Vagina (tissue), 1 donor: ENCODE data around the genes CNTFR and SIT1.

DNA sequence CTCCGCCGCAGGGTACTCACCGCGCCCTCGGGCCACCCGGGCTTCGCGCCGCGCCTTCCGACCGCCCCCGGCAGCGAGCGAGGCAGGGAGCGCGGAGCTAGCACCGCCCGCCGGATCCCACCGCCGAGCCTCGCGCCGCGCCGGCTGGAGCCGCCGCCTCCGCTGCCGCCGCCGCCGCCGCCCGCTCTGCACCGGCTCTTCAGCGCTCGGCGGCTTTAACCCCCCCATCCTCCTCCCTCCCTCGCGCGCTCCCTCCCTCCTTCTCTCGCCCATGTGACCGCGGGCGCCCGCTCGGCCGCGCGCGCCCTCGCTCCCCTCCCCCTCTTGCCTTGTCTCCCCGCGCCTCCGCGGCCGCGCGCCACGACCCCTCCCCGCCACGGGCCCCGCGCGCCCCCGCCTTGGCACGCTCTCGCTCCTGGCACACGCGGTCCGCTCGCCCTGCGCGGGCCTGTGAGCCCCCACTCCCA lies at the start of gene CNTFR:
Gene CNTFR, minus strand, starts transcription at position 190 of the 467 bp plus-strand sequence.
- PRO-cap, result bidirectional peak, plus-strand start at position 404 of the sequence, minus-strand start at position 190 of the sequence
- RAMPAGE, long total RNA, result no peak

DNA sequence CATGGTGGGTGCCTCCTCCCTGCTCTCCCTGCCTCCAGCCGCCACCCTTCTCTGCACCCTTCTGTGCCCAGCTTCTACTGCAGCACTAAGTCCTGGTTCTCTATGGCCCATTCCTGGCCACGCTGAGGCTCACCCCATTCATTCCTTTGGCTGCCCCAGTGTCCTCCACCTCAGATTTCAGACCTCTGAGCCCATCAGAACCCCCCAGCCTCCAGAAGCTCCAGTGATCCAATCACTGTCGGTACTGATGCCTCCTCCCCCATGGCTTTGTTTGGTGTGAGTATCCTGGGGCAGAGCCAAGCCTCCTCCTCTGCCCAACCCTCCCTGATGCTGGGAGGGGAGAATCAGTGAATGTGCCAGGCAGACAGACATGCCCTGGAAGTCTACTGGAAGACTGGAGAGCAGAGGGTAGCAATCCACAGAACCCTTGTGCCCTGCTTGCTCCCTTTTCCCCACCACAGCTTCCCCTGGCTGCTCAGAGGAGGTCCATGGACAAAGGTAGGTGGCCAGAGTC lies 1.8 kb upstream of the ARID3C start:
- PRO-cap, result no peak
- RAMPAGE, long total RNA, result no peak

GRCh38 chr9:34997482-34998263 lies 8.1 kb downstream of the DNAJB5 start:
- PRO-cap, result no peak
- RAMPAGE, long total RNA, result no peak

DNA sequence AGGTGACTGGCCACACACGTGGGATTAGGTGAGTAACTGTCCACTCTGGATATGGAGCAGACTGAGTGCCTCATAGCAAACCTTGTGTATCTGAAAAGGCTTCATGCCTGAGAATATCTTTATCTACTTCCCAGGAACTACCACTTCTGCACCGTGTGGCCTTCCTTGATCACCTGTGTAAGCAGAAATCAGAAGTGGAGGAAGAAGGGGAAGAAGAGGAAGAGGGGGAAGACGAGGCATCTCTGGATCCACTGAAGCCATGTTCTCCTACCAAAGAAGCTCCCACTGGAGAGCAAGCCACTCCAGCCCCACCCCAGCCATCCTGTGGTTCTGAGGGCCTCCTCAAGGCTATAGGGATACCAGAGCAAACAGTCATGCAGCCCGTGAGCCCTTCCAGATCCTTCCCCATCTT lies 693 bp downstream of the C9orf131 start:
- PRO-cap, result no peak
- RAMPAGE, long total RNA, result no peak

DNA sequence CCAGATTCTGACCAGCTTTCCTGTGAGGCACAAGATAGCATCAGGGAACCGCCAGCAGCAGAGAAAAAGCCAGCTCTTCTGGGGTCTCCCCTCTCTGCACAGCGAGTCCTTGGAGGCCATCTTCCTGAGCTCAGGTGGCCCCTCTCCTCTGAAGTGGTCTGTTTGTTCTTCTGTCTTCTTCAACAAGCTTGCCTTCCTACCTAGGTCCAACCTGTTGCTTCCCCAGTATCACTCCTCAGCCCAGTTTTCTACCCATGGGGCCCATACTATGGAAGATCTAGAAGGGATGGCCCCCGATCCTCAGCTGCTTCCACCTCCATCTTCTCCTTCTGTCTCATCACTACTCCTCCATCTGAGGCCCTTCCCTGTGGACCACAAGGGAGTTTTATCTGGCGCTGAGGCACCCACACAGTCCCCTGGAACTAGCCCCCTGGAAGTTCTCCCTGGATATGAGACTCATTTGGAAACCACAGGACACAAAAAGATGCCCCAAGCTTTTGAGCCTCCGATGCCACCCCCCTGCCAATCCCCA lies 1.2 kb downstream of the C9orf131 start:
- PRO-cap, result no peak
- RAMPAGE, long total RNA, result no peak

- PRO-cap, result no peak
- RAMPAGE, long total RNA, result no peak
These were observed 2.3 kb downstream of the VCP start for GRCh38 chr9:35070193-35070398.

GRCh38 chr9:35175118-35175678 lies 13.4 kb downstream of the UNC13B start:
- PRO-cap, result no peak
- RAMPAGE, long total RNA, result no peak

DNA sequence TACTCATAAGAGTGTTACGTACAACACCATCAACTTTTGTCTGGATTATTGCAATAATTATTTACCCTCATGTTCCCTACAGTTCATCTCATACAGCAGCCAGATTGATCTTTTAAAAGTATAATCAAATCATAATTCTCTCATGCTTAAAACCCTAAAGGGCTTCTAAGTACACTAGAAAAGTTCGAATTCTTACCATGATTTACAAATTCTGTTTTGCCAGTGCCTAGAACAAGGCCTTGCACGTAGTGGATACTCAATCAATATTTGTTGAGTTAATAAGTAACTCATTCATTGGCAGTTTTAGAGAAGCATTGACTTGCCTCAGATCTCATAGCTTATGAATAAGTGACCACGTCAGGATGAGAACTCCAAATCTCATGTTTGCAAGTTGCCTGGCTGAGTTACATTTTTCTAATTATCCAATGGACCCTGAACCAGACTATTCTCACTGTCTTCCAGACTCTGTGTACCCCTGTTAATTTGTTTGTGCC lies 96.1 kb downstream of the UNC13B start:
- PRO-cap, result no peak
- RAMPAGE, long total RNA, result no peak

GRCh38 chr9:35263785-35264177 lies 102.0 kb downstream of the UNC13B start:
- PRO-cap, result no peak
- RAMPAGE, long total RNA, result start-site peak on the plus strand at chr9:35263910-35264193, 14 reads

GRCh38 chr9:35300368-35300801 lies 138.6 kb downstream of the UNC13B start:
- PRO-cap, result no peak
- RAMPAGE, long total RNA, result start-site peak on the plus strand at chr9:35300434-35300499, 12 reads

DNA sequence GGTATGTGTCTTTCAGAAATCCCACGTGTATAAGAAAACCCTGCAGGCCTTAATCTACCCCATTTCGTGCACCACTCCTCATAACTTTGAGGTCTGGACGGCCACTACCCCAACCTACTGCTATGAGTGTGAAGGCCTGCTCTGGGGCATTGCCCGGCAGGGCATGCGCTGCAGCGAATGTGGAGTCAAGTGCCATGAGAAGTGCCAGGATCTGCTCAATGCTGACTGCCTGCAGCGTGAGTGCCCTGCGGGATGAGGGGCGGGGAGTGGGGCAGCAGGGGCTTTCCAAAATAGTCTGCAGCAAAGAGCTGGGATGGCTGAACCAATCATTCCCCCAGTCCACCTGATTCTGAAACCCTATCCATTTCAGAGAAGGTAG lies 113.9 kb upstream of the RUSC2 start:
- PRO-cap, result no peak
- RAMPAGE, long total RNA, result start-site peak on the plus strand centred at position 101 of the sequence, 24 bp wide, 20 reads

DNA sequence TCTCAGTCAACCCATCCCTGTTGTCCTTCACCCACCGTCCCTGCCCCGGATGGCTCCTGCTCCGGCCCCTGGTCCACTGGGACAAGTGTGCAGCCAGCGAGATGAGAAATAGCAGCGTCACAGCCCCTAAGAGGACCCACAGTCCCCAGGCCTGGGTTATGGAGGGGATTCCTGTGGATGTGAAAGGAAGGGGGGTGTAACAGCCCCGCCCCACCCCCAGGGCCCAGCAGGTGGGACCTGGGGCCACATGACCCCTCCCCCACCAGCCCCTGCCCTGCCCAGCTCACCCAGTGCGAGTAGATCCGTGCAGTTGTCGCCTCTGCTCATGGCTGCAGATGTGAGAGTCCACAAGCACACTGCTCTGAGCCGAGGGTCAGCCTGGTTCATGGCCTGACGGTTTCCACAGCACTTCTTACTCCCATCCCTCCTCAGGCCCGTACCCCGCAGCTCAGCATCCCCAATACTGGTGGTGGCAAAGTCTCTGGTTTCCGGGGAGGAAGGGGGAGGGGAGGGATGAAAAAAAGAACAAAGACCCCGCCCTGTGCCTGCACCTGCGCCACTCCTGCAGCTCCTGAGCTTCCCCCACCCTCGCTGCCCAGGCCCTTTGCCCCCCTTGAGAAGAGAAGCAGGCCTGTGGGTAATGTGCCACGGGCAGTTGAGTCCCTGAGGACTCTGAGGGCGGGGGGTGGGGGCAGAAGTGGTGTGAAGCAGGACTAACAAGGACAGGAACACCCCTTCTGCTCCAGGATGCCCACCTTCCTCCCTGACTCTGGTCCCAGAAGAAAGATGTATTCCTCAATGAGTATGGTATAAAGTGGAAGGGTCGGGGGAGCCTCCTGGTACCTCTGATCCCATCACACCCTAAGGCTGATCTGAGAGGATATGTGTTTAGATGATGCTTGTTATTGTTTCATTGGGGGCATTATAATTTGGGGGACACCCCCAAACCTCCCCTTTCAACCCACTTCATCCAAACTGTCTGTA lies at the start of gene SIT1:
Gene SIT1, minus strand, starts transcription at position 465 of the 984 bp plus-strand sequence.
- PRO-cap, result no peak
- RAMPAGE, long total RNA, result start-site peak on the minus strand centred at position 484 of the sequence, 20 bp wide, 5 reads

DNA sequence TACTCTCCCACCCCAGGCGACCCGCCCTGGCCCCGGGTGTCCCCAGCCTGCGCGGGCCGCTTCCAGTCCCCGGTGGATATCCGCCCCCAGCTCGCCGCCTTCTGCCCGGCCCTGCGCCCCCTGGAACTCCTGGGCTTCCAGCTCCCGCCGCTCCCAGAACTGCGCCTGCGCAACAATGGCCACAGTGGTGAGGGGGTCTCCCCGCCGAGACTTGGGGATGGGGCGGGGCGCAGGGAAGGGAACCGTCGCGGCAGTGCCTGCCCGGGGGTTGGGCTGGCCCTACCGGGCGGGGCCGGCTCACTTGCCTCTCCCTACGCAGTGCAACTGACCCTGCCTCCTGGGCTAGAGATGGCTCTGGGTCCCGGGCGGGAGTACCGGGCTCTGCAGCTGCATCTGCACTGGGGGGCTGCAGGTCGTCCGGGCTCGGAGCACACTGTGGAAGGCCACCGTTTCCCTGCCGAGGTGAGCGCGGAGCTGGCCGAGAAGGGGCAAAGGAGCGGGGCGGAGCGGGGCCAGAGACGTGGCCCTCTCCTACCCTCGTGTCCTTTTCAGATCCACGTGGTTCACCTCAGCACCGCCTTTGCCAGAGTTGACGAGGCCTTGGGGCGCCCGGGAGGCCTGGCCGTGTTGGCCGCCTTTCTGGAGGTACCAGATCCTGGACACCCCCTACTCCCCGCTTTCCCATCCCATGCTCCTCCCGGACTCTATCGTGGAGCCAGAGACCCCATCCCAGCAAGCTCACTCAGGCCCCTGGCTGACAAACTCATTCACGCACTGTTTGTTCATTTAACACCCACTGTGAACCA lies 2.2 kb downstream of the CA9 start:
- PRO-cap, result bidirectional peak, plus-strand start at position 345 of the sequence, minus-strand start at position 161 of the sequence
- RAMPAGE, long total RNA, result no peak

DNA sequence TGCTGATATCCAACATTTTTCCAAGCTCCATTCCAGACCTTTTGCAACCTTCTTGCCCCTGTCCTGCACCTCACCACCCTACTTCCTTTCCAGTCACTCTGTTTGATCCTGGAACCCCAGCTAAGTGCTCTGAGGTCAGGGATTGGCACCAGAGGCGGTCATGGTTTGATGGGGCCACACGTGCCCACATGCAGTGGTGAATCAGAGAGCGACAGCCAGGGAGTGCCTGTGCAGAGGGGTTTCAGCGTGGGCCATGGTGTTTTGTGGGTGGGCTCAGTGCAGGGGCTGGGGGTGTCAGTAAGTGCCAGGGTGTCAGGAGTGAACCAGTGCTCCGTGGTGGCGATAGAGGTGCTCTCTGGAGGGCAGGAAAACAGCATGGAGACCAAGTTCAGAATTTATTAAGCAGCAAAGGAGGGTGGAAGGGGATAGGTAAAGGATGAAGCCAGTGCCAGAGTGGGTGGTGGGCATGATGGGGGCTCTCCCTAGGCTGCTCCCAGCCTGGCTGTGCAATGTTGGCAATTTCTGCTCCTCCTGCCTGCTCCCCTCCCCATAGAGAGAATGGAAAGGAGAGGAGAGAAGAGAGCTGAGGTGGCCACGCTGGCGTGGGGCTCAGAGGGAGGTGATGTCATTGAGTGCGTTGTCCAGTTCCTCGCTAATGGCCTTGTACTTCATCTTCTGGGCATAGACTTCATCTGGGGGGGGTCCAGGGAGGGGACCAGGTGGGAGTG lies 7.0 kb downstream of the TPM2 start:
- PRO-cap, result no peak
- RAMPAGE, long total RNA, result no peak

DNA sequence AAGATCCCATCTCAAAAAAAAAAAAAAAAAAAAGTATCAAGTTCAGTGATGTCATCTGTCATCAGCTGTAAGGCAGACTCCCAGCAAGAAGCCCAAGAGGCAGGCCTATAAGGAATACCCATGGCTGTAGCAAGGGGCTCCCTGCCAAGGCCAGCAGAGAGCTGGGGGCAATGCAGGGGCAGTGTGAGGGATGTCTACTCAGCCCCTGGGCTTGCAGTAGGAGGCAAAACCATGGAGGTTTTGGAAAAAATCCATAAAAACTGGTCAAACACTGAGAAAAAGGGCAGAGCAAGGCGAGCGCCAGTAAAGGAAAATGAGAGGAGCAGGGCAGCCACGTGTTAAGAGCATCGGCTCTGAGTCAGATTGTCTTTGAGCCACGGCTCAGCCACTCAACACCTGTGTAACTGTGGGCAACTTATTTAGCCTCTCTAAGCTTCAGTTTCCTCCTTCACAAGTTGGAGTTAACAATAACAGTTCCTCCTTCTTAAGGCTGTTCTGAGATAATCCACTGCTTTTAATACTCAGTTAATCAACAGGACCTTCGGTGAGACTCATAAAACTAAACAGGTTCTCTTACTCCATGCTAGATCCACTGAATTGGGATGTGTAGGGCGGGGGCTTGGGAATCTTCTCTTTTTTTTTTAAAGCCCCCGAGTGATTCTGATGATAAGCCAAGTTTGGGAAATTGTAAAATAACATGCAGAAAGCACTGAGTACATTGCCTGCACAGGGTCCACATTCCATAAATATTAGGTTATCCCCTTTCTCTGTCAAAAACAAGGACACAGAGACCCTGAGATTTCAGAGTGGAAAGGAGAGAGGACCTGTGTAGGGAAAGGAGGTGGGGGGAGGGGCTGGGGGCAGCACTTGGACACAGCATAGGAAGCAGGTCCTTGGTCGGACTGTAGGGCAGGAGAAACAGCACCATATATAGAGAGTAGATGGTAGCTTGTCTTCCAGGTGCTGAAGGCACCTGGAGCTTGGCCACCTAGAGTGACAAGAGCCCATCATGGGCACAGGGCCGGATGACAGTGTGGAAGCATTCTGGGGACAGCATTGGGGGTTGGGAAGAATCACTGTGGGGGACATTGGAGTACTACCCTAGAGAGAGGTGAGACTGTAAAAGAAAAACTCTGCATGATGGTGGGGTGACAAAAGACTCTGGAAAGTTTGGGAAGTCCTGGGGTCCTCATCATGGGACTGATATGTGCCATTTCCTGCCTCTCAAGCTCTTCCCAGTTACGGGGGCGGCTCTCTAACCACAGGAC lies 2.7 kb downstream of the TPM2 start:
- PRO-cap, result no peak
- RAMPAGE, long total RNA, result no peak

GRCh38 chr9:35706260-35706964 lies 16.7 kb upstream of the TPM2 start:
- PRO-cap, result no peak
- RAMPAGE, long total RNA, result no peak

GRCh38 chr9:35714458-35715056 lies 17.4 kb downstream of the TLN1 start:
- PRO-cap, result no peak
- RAMPAGE, long total RNA, result no peak

GRCh38 chr9:35741829-35742796 lies 6.9 kb downstream of the GBA2 start:
- PRO-cap, result no peak
- RAMPAGE, long total RNA, result no peak

- PRO-cap, result no peak
- RAMPAGE, long total RNA, result no peak
These were observed 2.1 kb downstream of the RGP1 start for GRCh38 chr9:35751019-35751798.

DNA sequence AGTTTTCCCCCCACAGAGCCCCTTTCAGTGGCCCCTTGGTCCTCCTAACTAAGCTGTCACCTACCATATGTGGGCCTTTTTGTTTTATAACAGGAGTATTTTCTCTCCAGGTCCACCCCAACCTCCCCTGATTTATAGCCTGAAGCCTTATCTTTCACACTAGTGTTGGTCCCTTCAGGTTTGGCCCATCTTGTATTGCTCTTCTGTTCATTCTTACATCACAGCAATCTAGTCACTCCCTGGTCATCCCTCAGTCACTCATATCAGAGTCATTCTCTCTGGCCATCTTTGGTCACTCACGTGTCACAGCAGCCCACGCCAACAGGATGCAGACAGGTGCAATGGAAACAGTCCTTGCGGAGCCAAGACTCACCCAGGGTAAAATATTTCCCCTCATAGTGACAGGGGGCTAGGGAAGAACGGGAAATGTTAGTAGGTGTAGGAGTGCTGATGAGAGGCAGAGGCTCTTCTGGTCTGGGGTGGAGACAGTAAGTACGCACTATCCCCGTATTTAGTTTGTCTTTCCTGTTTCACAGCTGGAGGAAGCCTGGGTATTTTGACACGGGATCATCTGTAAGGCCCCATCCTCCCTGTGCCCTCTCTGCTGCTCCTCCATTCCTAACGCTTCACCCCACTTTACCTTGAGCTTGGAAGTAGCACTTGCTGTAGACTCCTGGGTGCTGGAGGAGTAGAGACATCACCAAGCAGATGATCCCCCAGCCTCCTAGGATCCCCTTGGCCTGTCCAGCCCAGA lies 539 bp downstream of the MSMP start:
- PRO-cap, result no peak
- RAMPAGE, long total RNA, result no peak